Cardiac septum (tissue), 1 donor: Measurements from ENCODE around the genes TLK2, MARCHF10 and CYB561.

DNA sequence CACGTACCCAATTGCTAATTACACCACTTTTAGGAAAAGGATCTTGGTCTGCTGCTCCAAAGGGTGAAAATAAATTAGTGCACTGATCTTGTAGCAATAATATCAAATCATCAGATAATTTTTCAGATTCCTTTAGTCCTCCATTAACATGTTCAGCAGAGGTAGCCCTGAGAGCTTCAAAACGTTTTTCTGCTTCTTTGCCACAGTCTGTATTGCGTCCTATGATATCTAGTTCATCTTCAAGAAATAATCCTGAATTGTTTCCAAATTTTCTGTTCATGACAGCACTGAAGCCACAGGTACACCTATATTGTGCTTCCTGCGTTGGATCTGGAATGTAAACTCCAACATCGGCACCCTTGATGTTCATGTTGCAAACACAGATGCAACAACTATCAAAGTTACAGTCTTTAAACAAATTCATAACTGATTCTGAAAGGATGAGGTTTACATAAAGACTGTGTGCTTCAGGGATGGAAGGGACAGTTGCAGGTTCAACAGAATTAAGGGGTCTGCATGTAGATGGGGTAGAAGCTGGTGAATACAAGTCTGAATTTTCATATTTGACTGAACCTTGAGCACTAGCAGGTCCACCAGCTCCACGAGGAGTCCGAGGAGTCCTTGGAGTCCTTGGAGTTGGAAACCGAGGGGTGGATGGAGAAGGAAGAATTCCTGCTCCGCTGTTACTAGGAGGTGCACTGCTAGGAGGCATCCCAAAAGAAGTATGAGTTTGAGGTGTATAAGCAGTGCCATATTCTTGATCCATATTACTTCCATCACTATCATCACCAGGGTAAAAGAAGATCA is 54.8 kb upstream of the INTS2 start:
- PRO-cap: no peak

GRCh38 chr17:62064300-62064725 is 765 bp downstream of the MED13 start:
- PRO-cap: no peak

GRCh38 chr17:62478792-62479654 is at the start of gene TLK2:
Gene TLK2, plus strand, starts transcription at chr17:62478825.
- PRO-cap: bidirectional peak, plus-strand start at chr17:62478825, minus-strand start at chr17:62478564; unidirectional peak, plus-strand start at chr17:62479491; unidirectional peak, minus-strand start at chr17:62479573

DNA sequence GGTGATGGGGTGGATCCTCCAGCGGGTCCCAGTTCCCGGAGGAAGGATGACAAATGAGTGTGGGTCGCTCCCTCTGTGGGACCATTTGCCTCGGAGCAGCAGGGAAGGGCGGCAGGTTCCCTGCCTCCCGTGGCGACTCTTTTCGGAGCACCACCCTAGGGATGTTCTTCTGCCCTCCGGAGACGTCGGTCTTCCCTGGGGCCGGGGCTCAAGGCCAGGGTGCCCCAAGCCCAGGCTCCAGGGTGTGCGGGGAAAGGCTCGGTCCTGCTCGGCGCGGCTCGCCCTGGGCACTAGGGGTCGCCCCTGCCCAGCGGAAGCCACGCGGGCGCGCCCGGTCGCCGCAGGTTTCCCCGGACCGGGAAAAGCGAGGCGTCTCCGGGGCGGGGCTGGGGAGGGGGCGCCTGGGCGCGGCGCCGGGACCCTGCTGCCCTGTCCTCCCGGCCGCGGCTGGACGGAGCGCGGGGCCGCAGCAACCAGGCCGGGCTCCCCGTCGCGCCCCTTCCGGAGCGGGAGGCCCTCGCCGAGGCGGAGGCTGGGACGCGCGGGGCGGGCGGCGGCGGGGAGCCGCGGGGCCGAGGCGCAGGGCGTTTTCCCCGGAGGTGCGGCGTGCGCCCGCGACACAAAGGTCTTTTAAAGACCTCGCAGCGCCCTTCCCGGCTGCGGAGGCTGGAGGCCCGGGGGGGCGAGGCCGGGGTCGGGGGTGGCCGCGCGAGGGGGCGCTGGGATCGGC is 76.3 kb downstream of the MRC2 start:
- PRO-cap: no peak

- PRO-cap: no peak
Measured at GRCh38 chr17:62724591-62725264, 83.4 kb downstream of the MARCHF10 start.

- PRO-cap: no peak
Measured at GRCh38 chr17:62790615-62790788, 17.6 kb downstream of the MARCHF10 start.

GRCh38 chr17:62791261-62792488 is 16.4 kb downstream of the MARCHF10 start:
- PRO-cap: no peak

GRCh38 chr17:62808029-62808567 is at the start of gene MARCHF10:
Gene MARCHF10, minus strand, starts transcription at chr17:62808314.
- PRO-cap: no peak

GRCh38 chr17:63423101-63423994 is 22.8 kb downstream of the CYB561 start:
- PRO-cap: no peak

GRCh38 chr17:63431784-63432964 is 13.9 kb downstream of the CYB561 start:
- PRO-cap: no peak

- PRO-cap: unidirectional peak, plus-strand start at chr17:63446382
Measured at GRCh38 chr17:63445994-63446471, at the start of gene CYB561. Gene CYB561, minus strand, starts transcription at chr17:63446306.

DNA sequence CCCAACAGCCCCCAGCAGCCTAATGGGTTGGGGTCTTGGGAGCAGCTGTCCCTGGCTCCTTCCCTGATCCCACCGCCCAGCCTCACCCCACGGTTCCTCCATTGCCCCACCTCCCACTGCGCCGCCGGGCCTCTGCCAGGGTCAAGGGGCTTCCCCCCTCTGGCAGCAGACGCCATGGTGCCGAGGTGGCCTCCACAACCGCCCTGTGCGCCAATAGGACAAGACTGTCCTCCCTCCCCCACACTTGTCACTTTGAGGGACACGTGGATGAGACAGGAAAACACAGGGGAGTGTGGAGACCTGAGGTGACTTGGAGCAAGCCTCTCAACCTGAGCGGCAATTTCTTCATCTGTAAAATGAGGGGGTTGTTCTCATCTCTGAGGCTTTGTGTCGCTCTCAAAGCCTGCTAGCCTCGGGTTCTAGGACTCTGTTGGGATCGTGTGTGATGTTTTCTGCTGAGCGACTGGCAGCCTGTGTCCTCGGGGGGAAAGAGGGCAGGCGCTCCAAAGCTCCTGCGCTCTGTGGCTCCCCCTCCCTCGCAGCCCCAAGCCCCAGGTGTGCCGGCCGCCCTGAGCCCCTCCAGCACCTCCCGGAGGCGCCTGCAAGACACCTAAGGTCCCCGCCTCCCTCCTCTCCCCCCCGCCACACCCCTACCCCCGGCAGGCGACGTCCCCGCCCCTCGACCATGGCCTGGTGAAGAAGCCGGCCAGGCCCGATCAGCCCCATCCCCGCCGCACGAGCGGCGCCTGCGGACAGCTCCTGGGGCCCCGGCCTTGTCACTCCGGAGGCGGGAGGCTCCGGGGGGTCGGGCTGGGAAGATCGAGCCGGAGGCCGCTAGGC is 728 bp upstream of the ACE start:
- PRO-cap: no peak

GRCh38 chr17:63549633-63550316 is 502 bp upstream of the DCAF7 start:
- PRO-cap: bidirectional peak, plus-strand start at chr17:63550490, minus-strand start at chr17:63550201

DNA sequence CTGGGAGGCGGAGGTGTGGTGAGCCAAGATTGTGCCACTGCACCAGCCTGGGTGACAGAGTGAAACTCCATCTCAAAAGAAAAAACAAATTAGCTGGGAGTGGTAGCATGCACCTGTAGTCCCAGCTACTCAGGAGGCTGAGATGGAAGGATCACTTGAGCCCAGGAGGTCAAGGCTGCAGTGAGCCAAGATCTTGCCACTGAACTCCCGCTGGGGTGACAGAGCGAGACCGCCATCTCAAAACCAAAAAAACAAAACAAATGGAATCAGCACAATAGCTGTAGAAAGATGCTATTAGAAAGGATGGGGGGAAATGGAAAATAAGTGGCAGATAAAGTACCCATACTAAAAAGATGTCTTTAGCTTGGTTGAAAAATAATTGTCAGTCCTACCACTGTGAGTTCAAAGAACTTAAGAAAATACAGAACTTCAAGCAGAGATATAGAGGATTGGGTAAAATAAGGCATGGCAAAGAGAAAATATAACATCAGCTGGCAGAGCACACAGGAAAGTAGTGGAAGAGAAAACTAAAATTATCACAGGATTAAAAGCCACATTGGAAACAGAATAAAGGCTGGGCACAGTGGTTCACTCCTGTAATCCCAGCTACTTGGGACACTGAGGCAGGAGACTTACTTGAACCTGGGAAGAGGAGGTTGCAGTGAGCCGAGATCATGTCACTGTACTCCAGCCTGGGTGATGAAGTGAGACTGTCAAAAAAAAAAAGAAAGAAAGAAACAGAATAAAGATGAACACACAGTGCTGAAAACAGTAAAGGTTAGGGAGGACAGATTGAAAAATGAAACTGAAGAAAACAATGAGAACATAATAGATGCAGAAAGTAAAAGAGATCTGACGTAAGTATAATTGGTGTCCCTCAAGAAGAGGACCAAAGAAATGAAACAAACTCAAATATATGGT is 6.8 kb downstream of the DCAF7 start:
- PRO-cap: no peak

- PRO-cap: bidirectional peak, plus-strand start at chr17:63623321, minus-strand start at chr17:63623325
Measured at GRCh38 chr17:63622979-63623673, 909 bp downstream of the MAP3K3 start.

GRCh38 chr17:63691907-63692581 is 7.9 kb downstream of the LIMD2 start:
- PRO-cap: no peak

DNA sequence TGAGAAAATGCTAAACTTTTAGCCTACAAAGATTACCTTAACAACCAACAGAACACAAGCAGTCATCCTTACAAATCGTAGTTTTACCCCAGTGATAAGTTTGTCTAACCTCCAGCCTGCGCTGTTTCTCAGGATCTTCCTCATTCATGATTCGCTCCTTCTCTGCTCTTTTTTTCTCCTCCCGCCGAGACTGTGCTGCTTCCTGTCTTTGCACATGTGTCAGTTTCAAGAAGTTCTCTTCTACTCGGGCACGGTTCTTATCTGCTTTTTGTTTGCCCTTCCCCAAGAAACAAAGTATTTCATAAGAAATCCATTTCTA is 10.2 kb upstream of the STRADA start:
- PRO-cap: no peak

GRCh38 chr17:63824537-63825320 is 2.5 kb upstream of the PSMC5 start:
- PRO-cap: no peak

- PRO-cap: bidirectional peak, plus-strand start at chr17:63827450, minus-strand start at chr17:63827053
Measured at GRCh38 chr17:63826783-63827279, 400 bp upstream of the PSMC5 start.

- PRO-cap: no peak
Measured at GRCh38 chr17:63829794-63830516, 2.5 kb upstream of the FTSJ3 start.